Camera-type eye (tissue), 1 donor: Measurements from ENCODE around the genes PPARG, TSEN2, MKRN2 and RAF1.

- RAMPAGE, long total RNA = no peak
Measured at GRCh38 chr3:10195459-10196248, 30.9 kb downstream of the IRAK2 start.

DNA sequence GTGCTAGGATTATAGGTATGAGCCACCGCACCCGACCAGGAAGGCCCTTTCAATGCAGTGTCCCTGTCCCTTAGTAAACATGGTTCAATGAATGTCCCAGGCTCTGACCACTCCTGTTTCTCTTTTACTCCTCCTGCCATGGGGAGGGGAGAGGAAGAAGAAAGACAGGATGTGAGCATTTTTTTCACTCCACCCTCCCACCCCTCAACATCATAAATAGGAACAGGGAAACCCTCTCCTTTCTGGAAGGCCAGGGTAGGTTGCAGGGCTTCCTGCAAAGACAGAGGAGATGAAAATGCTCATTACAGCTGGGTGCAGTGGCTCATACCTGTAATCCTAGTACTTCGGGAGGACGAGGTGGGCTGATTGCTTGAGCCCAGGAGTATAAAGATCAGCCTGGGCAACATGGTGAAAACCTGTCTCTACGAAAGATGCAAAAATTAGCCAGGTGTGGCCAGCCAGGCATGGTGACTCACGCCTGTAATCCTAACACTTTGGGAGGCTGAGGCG lies 7.4 kb upstream of the TATDN2 start:
- RAMPAGE, long total RNA = no peak

DNA sequence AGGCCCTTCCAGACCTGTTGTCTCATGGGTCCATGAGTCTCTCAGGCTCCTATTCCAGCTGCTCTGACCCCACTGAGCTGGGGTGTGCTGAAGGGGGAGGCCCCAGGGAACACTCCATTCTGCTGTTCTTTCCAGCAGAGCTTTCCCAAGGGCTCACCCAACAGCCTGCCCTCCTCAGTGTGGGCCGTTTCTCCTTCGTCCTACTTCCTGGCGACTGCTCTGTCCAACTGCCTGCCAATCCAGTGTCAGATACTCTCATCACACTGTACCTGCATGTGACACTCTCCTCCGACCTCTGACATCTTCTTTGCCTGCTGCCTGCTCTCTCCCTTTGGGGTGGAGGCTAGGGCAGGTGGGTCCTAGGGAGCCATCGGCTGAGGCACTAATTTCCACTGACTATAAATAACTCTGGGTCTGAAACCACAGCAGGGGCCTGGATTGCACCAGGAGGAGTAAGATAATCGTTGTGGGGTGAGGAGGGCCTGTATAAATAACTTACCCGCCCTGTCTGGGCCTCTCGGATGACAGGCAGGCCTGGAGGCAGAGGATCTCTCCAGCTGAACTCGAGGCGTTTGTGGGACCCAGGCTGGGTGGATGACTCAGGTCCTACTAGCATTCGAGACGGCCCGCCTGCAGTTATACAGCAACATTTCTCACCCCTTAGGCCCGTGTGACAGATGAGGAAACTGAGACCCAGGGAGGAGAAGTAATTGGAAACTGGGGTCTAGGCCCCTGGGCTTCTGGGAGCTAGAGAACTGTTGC lies 67.0 kb downstream of the ATP2B2 start:
- RAMPAGE, long total RNA = no peak

DNA sequence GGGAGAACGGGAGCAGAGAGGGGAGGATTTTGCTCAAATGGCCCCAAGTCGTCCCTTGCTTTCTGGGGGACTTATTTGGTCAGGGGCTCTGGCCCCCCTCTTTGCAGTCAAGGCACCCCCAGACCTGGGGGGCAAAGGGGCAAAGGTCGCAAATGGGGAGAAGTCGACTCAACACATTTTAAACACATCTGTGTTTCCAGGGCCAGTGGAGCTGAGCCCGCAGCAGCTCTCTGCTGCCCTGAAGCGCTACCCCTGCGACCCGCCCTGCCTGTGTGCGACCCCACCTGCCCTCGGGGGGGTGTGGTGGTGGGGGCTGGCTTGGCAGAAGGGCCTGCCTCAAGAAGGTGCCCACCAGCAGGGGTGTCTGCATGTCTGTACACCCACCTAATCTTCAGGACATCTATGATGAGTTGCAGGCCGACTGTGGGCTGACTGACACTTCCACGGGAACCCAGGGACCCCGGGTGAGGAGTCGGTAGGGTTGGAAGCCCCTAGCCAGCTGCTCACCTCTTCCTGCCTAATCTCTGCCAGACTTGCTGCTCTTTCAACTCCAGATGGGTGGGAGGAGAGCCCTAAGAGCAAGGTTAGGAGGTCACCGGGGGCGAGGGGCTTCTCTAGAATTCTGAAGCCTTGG lies 721 bp upstream of the ATP2B2 start:
- RAMPAGE, long total RNA = no peak

DNA sequence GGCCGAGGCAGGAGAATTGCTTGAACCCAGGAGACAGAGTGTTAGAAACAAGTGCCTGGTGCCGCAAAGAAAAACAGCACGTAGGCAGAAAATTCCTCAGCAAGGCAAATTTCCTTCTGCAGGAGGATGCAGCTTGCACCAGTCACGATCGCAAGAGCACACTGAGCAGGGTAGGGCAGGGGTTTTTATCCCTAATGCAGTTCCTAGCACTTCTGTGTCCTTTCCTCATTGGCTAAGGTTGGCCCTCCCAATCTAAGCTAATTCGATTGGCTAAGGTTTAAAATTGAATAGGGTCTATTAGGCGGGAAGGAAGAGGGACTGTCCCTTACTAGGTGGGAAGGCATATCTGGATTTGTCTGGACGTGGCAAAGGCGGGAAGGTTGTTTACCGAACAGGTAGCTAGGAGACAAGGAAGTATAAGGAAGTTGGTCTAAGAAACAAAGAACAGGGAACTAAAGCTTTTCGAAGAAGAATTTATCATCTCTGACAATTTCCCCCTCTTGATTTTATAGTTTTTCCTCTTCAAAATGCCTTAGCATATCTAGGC lies 24.9 kb upstream of the ATG7 start:
- RAMPAGE, long total RNA = no peak

DNA sequence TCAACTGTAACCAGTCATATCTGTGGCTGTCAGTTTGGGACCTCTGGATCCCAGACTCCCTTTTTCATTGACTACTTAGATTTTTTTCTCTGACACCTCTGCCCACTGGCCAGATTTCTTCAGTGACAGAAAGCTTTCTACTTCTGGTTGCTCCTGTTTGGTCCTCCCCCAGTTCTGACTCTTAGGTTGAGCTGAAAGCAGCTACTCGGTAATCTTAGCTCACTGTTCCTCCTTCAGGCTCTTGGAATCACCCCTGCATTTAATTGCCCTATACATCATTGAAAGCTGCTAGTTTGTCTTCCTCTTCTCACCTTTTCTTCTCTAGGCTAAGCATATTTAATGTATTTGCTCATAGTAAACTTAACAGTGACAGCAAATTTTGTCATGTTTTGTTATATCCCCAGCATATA lies 1.0 kb downstream of the ATG7 start:
- RAMPAGE, long total RNA = no peak

- RAMPAGE, long total RNA = no peak
Measured at GRCh38 chr3:11367020-11367861, 95.0 kb downstream of the ATG7 start.

DNA sequence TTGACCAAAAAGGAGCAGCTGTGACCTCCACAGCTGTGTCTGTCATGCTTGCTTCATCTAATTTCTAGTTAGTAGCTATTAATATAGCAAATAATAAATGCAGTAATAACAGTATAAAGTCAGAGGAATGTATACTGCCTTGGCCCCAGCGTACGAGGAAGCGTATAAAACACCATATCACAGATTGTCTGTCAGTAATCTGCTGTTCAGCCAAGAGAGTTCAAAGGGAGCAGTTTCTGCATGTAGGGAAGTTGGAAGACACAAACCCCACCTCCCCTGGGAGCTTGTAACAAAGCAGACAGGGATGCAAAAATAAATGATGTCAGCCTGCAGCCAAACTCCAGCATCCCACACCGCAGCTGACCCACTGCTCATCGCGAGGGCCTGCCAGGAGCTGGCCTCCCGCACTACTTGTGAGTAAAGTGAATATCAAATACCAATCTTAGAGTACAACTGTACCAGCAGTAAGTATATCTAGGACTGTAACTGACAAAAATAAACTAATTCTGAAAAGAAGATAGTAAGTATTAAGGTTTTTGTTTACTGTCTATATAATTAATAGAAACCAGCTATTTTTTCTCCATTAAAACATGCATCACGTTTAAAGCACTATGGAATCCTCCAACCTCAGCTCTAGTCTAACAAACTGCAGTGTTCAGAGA lies 86.4 kb downstream of the VGLL4 start:
- RAMPAGE, long total RNA = no peak

DNA sequence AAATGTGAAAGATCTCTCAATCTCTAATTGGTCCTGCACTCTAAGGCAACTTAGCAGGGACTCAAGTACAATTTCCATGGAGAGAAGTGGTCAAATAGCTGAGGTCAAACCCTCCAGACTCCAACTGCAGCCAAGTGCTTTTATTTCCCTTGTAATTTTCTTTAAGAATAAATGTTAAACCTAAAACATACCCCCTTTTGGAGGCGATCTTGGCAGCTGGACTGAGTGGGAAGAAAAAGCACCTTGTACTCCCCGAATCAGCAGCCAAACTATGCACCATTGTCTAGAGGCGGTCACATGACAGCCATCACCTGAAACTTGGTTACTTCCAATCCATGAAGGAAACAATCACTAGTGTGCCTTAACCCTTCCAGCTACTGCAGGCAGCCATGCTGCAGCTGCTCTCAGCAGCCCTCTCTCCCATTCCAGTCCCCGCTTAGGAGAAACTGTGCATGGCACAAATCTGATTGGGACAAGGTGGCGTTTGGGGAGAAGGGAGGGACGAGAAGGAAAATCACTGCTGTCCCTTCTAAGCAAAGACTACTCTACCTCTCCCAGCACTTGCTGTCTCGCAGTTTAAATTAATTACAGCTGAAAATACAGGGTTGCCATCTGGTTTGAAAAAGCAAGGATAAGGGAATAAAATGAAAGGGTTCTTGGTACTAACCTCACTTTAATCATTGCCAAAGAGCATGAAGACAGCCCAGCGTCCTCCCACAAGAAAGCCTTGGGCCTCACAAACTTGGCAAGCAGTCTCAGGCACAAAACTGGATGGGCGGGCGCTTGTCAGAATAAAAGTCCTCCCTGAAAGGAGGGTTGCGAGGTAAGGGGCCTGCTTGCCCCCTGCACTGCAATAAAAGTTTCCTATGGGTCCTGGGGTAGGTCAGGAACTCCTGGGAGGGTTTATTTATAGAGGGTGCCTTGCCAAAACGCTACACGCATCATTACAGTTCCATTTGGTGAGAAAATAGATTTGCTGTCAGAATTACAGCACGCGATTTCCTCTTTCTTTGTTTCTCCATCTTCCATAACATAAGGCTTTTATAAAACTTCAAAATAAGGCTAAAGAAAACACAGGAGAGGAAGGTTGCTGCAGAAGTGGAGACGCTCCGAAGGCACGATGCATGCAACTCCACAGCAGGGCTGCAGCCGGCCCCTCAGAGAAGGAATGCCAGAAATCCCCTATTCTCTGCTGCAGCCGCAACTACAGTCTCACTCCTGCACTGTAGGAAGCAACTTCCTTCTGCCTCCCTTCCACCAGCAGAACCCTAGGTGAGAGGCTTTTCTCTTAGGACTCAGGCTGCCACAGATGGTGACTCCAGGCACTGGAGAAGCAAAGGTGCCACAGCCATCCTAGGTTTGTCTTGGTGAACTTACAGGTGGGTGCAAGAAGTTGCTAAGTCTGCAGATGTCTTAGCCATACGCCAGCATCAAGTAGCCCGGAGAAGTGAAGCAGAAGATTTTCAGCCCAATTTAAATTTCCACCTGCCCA lies 61.5 kb downstream of the VGLL4 start:
- RAMPAGE, long total RNA = no peak

DNA sequence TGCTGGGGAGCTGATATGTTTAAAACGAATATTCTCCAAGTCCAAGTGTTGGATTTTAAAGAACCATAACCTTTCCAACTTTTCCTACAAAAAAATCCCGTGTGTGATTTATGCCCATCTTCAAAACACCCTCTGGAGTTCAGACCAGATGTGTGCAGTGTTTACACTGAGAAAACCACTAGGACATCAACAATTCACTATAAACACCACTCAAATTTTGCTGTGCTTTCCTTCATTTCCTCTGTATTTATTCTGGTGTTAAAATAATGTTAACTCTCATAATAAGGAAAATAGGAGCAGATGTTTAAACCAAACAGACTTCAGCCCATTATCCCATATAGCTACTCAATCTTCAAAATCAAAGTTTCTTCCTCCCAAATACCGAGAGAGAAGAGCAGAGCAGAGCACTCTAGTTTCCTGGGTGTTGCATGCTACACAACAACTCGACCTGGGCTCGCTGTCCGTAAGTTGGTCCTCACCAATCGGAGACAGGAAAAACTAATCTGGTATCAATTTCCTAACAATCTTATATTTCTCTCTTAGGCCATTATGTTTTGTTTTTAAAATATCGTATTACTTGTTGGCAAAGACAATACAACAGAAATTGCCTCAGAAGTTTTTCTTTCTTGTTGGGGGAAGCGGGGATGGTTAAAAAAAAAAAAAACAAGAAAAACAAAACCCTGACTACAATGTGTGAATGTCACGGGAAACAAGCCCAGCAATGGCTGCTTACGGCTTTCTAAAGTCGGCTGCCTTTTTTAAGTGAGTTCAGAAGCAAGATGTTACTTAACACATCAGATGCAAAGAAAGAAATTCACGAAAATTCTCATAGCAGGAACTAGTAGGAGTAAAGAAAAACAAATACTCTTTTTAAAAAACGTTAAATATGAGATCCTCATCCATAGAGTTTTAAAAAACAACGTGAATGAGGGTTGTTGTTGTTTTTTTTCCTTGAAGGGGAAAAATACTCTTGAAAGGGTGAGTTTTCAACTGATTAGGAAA lies 2.0 kb downstream of the VGLL4 start:
- RAMPAGE, long total RNA = no peak

DNA sequence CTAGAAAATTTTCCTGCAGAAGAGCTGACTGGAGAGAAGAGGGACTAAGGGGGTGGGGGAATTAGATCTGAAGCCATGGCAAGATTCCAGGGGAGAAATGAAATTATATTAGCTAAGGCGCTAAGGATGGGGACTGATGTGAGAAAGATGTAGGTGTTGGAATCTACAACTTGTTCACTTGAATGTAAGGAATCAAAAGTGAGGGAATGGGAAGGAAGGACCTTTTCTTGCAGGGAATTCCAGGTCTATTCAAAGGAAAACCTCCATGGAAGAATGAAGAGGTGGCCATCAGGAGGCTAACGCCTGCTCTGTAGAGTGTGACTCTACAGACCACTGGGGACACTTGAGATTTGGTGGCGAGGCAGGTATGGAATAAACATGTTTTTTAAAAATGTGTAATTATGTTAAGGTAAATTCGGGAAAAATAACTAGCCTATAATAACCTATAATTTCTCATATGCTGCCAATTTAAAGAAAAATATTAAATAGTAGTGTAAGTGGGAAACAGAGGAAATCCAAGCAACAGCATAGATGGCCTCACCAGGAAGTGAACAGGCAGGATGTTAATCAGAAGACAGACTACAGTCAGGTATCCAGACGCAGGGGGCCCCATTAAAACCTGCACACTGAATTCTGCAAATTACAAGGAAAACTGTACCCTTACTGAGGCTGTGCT lies 1.4 kb downstream of the TAMM41 start:
- RAMPAGE, long total RNA = no peak

- RAMPAGE, long total RNA = no peak
Measured at GRCh38 chr3:12287323-12288449, 1.2 kb upstream of the PPARG start.

- RAMPAGE, long total RNA = no peak
Measured at GRCh38 chr3:12288450-12289463, at the start of gene PPARG. TSS of gene PPARG (plus strand) at chr3:12289070.

- RAMPAGE, long total RNA = no peak
Measured at GRCh38 chr3:12483716-12484921, at the start of gene TSEN2. TSS of gene TSEN2 (plus strand) at chr3:12484480.

DNA sequence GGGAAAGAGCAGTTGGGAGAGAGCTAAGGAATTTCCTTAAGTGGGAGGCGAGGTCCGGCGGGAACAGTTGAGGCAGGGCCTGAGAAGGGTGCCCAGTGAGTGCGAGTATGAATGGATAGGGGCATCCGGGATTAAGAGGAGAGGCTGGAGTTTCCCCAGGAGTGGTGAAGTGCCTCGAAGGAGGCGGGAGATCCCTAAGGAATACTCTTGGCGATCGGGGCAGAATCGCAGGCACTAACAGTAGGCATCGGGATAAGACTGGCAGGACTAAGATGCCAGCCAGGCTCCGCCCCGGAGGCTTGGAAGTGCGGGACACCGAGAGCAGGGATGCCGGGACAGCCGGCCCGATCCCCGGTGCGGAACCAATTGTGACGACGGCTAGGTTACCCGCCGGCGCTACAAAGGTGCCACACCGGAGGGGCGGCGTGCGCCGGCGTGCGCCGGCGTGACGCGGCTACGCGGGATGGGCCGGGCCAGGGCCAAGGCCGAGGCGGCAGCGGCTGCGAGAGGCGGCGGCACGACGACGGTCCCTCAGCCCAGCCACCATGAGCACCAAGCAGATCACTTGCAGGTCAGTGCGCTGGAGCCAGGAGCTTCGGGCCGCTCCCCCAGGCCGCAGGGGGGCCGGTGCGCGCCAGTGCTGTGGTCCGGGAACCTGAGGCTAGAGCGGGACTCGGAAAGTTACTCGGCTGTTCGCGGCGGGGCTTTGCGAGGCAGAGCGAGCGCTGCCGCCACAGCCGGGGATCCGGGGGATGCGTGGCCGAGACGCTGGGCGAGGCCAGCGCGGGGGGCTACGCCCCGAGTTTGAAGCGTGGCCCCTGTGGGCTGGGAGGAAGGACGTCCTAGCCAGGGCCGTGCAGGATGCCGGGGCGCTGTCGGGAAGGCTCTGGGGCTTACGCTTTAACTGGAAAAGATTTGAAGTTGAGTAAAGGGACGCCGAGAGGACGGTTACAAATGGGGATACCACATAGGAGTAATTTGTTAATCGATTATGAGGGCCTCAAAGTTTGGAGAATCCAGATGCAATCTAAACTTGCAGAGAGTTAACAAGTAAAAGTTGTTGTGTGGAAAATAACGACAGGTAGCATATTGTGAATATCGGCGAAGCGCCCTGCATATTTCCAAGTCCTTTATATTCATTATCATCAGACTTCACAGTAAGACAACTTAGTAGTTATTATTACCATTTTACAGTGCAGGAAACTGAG lies at the start of gene MKRN2:
Gene MKRN2, plus strand, starts transcription at position 482 of the 1,208 bp plus-strand sequence.
- RAMPAGE, long total RNA = no peak

- RAMPAGE, long total RNA = no peak
Measured at GRCh38 chr3:12599271-12600103, 42.6 kb downstream of the MKRN2 start.

GRCh38 chr3:12663309-12664408 lies at the start of gene RAF1:
TSS of gene RAF1 (minus strand) at chr3:12664117.
- RAMPAGE, long total RNA = no peak

- RAMPAGE, long total RNA = no peak
Measured at GRCh38 chr3:12664409-12664660, 418 bp upstream of the RAF1 start.

GRCh38 chr3:12706317-12706764 lies 42.4 kb upstream of the RAF1 start:
- RAMPAGE, long total RNA = no peak

DNA sequence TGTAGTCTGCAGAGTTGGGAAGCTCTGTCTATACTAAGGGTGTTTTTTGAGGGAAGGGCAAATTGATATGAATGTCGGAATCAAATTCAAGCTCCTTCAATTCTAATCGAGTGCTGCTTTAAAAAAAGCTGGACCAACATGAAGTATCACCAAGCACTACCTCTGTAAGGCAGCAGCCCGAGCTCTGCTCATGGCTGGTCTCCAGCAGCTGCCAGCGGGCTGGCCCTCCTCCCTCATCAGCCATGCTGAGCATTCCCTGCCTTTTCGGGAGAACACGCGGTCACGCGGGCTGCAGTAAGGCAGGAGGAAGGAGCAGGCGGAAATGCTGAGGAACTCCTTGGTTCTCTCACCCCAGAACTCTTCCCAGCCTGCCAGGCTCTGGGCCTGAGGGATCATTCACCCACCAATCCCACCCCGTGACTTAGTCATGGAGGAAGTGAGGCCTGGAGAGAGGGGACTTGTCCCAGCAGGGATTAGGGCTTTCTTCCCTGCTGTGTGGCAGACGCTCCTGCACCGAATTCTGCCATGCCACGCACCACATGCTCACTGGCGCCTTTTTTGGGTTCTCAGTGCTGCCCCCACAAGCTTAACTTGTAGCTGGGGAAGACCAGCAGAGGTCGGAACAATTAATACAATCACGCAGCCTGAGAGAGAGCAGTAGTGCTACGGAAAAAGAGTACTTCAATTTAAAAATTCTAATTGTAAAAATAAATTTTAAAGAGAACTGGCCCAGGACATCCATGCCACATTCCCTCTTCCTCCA lies 42.9 kb upstream of the RPL32 start:
- RAMPAGE, long total RNA = no peak